Breast (tissue), 4 donors: ENCODE results near the genes DNAJB7, POLR3H and XRCC6.

GRCh38 chr22:40190507-40190942, 12.8 kb downstream of the TNRC6B start:
- PRO-cap, 3 experiments, result no peak in any of the 3 experiments
- RRBS, result no CpG with 5 or more reads among the region's 3 CpGs

DNA sequence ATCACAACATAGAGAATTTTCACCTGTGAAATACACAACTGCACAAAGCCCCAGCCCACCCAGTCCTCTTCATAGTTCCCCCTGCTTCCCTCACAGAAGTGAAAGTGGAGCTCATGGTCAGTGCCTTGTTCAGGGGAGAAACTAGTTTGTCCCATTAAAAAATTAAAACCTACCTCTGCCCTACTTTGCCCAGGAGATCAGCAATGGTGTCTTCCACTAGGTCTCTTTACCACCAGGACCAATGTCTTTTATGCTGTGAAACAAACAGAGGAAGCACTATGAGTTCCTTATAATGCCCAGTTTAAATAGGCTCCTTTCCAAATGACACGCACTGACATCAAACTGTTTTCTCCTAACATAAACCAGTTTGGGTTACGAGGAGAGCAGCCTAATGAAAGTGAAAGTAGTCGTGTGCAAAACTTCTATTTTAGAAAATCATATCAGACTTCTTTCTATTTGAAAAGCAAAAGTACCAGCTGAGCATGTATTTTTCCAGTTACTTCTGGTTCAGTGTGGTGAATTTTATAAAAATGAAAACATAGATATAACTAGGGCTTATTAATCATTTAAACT, 69.9 kb upstream of the ADSL start:
- PRO-cap, 3 experiments, result no peak in any of the 3 experiments
- RRBS, result no CpG with 5 or more reads among the region's 3 CpGs

DNA sequence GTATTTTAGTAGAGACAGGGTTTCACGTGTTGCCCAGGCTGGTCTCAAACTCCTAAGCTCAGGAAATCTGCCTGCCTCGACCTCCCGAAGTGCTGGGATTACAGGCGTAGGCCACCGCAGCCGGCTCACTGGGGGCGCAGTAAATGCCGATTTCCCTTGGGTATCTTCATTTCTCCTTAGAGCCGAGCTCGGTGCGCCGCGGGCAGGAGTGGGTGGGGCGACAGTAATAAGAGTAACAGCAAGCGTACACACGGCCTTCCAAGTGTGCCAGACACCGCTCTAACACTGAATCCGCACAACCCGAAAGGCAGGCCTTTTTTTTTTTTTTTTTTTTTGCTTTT, 526 bp upstream of the ADSL start:
- PRO-cap, 3 experiments, result no peak in any of the 3 experiments
- RRBS, result no CpG with 5 or more reads among the region's 19 CpGs

- PRO-cap, 3 experiments, result no peak in any of the 3 experiments
- RRBS, result no CpG with 5 or more reads among the region's 17 CpGs
Measured at GRCh38 chr22:40413825-40414638, 43.6 kb downstream of the SGSM3 start.

GRCh38 chr22:40448883-40449155, 78.4 kb downstream of the SGSM3 start:
- PRO-cap, 3 experiments, result no peak in any of the 3 experiments
- RRBS, result no CpG with 5 or more reads among the region's 13 CpGs

GRCh38 chr22:40732547-40733139, 53.4 kb downstream of the MCHR1 start:
- PRO-cap, 3 experiments, result peak in 1 of 3 experiments; most common plus-strand start chr22:40733013 (in 1)
- RRBS, result no CpG with 5 or more reads among the region's 9 CpGs

DNA sequence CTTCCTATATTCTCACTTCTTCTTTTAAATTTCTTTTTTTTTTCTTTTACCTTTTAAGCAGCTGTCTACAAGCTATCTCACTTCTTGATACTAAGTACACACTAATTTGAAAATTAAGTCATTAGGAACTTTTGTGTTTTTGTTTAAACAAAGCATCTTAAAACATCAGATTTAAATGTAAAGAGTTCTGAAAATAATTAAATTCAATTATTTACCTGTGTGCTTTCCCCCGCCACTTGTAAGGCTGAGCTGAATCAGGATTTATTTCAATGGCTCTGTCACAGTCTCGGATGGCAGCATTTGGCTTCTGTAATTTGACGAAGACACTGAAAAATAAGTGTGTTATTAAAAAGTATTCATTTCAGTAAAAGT, 16.2 kb upstream of the SLC25A17 start:
- PRO-cap, 3 experiments, result no peak in any of the 3 experiments
- RRBS, result no CpG with 5 or more reads among the region's 3 CpGs

- PRO-cap, 3 experiments, result peak in 1 of 3 experiments; most common plus-strand start chr22:40855209 (in 1)
- RRBS, result no CpG with 5 or more reads among the region's 14 CpGs
Measured at GRCh38 chr22:40854835-40855515, 1.5 kb downstream of the ST13 start.

DNA sequence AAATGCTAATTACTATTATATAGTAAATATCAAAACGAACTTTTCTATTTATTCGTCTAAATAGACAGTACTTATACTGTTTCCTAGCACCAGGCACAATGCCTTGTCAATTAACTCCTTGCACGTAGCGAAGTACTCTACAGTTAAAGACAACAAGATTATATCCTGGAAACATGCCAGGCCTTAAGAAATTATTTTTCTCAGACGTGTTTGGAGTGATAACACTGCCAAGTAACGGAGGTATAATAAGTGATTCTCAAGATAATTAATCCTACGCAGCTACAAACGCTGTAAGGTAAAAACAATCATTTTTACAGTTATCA, 834 bp downstream of the ST13 start:
- PRO-cap, 3 experiments, result no peak in any of the 3 experiments
- RRBS, result no CpG with 5 or more reads among the region's 8 CpGs

DNA sequence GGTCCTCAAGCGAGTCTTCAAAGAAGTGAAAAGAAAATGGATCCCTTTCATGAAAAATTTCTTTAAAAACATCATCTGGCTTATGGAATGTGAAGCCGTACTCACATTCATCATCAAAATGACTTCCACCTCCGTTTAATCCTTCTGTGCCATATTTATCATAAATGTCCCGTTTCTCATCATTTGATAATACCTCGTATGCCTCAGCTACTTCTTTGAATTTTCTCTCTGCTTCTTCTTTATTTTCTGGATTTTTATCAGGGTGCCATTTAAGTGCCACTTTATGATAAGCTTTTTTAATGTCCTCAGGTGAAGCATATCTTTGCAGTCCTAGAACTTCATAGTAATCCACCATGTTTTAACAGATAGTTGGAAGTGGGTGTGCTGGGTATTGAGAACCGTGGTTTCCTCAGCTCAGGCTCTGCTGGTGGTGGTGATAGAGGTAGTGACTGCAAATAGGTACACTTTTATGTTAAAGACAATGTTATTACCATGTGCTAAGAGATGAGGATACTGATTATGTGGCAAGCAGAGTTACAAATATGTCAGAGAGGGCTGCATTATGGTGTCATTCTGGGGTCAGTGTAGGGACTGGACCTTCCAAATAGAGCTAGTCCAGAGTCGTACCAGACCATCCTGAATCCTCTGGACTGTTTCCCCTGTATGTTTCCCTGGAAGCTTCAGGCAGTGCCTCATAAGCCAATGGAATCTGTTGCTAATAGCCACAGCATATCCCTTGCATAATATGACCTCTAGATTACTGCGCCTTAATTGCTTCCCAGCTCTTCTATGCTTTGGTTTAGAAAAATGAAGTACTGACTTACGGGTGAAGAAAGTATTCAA, at the start of gene DNAJB7:
Gene DNAJB7, minus strand, starts transcription at position 474 of the 843 bp plus-strand sequence.
- PRO-cap, 3 experiments, result no peak in any of the 3 experiments
- RRBS, result no CpG with 5 or more reads among the region's 9 CpGs

DNA sequence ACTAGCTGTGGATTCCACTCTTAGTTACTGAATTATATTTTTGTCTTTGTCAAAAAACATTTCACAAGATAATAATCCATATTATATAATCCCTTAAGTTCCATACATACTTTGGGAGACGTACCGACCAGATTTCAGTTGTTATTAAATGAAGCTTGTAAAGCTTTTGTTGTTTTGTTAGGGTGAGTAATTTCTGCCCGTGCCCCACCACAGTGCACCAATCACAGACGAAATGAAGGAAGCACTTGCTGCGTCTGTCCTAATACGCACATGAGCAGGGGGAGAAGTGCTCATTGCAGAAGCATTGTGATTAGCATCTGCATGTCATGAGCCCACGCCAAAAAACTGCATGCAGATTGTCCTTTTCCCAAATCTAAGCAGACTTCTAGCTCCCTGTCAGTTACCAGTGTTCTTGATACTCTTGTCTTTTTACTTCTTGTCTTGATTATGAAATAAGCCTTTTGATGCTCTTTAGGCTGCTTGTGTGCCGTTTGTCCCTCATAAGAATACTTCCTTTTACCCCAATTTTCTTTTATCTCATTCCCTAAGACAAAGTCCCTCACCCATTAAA, 15.5 kb downstream of the RBX1 start:
- PRO-cap, 3 experiments, result no peak in any of the 3 experiments
- RRBS, result no CpG with 5 or more reads among the region's 8 CpGs

DNA sequence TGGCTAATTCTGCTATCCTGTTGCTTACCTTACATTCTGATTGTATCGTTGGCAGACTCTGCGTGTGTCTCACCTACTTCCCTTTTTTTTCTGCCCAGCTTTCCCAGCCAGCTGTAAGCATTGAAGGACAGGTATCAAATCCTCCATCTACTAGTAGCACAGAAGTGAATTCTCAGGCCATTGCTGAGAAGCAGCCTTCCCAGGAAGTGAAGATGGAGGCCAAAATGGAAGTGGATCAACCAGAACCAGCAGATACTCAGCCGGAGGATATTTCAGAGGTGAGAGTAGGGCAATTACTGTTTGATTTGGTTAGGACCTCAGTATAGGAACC, 53.4 kb upstream of the L3MBTL2 start:
- PRO-cap, 3 experiments, result no peak in any of the 3 experiments
- RRBS, result no CpG with 5 or more reads among the region's 3 CpGs

DNA sequence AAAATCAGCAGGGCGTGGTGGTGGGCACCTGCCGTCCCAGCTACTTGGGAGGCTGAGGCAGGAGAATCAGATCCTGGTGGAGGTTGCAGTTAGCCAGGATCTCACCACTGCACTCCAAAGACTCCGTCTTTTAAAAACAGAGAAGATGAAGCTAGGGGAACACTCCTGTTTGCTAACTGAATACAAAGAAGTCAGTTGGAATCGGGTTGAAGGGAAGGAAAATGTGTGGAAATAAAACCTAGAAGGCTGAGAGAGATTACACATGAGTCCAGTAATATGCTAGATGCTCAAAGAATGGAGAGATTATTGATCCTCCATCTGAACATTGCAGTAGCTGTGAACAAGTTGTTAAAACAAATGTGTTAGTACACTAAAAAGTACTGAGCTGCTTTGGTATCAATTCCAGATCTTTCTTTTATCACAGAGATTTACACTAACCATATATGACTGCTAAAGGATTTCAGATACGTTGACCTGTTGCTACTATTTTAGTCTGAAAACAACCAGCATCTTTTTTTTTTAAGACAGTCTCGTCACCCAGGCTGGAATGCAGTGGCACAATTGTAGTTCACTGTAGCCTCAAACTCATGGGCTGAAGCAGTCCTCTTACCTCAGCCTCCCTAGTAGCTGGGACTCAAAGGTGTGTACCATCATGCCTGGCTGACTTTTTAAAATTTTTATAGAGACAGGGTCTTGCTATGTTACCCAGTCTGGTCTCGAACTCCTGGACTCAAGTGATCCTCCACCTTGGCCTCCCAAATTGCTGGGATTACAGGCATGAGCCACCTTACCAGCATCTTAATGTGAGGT, 24.3 kb upstream of the L3MBTL2 start:
- PRO-cap, 3 experiments, result no peak in any of the 3 experiments
- RRBS, result no CpG with 5 or more reads among the region's 7 CpGs

GRCh38 chr22:41232365-41233066, 8.2 kb downstream of the CHADL start:
- PRO-cap, 3 experiments, result no peak in any of the 3 experiments
- RRBS, result 40% methylated on average over 7 of the region's 17 CpGs

- PRO-cap, 3 experiments, result no peak in any of the 3 experiments
- RRBS, result no CpG with 5 or more reads among the region's 17 CpGs
Measured at GRCh38 chr22:41242734-41243328, 2.1 kb upstream of the CHADL start.

GRCh38 chr22:41295330-41295564, 6.1 kb upstream of the ZC3H7B start:
- PRO-cap, 3 experiments, result no peak in any of the 3 experiments
- RRBS, result no CpG with 5 or more reads among the region's 1 CpG

GRCh38 chr22:41511504-41512093, 32.7 kb downstream of the POLR3H start:
- PRO-cap, 3 experiments, result no peak in any of the 3 experiments
- RRBS, result no CpG with 5 or more reads among the region's 3 CpGs

DNA sequence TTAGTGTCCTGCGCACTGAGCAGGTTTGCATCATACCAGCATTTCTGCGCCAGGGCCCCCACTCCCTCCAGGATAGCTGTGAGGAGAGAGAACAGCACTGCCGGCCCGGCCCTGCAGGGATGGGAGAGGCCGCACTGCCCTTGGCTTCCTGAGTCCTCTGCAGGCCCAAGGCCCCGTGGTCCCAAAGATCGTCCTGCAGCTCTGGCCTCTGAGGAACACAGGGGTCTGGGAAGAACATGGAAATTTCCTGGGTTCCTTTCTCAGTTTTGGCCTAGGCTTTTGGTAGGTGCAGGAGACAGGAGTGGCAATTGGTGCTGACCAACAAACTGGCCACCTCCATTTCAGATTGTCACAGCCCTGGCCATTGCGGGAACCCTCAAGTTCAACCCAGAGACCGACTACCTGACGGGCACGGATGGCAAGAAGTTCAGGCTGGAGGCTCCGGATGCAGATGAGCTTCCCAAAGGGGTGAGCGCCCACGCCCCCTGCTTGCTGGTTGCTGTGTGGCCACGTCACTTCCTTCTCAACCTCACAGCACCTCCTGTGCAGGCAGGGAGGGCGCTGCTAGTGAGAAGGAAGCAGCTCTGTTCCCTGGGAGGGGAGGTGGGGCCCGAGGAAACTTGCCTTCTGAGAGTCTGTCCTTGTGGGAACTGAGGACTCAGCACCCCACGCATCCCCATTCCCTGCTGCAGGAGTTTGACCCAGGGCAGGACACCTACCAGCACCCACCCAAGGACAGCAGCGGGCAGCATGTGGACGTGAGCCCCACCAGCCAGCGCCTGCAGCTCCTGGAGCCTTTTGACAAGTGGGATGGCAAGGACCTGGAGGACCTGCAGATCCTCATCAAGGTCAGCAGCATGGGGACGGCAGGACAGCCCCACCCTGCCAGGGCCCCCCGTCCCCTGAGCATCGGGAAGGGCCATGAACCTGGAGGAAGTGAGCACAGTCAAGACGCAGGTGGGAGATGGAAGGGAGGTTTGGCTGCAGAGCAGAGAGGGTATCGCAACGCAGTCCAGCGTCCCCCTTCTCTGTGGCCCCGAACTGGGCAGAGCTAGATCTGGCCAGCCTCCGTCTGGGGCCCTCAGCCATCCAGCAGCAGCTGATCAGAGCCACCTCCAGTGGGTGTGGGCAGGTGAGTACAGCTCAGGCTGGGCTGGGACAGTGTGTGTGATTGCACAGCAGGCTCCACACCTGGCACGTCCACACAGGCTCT, 19.4 kb downstream of the POLR3H start:
- PRO-cap, 3 experiments, result no peak in any of the 3 experiments
- RRBS, result no CpG with 5 or more reads among the region's 31 CpGs

DNA sequence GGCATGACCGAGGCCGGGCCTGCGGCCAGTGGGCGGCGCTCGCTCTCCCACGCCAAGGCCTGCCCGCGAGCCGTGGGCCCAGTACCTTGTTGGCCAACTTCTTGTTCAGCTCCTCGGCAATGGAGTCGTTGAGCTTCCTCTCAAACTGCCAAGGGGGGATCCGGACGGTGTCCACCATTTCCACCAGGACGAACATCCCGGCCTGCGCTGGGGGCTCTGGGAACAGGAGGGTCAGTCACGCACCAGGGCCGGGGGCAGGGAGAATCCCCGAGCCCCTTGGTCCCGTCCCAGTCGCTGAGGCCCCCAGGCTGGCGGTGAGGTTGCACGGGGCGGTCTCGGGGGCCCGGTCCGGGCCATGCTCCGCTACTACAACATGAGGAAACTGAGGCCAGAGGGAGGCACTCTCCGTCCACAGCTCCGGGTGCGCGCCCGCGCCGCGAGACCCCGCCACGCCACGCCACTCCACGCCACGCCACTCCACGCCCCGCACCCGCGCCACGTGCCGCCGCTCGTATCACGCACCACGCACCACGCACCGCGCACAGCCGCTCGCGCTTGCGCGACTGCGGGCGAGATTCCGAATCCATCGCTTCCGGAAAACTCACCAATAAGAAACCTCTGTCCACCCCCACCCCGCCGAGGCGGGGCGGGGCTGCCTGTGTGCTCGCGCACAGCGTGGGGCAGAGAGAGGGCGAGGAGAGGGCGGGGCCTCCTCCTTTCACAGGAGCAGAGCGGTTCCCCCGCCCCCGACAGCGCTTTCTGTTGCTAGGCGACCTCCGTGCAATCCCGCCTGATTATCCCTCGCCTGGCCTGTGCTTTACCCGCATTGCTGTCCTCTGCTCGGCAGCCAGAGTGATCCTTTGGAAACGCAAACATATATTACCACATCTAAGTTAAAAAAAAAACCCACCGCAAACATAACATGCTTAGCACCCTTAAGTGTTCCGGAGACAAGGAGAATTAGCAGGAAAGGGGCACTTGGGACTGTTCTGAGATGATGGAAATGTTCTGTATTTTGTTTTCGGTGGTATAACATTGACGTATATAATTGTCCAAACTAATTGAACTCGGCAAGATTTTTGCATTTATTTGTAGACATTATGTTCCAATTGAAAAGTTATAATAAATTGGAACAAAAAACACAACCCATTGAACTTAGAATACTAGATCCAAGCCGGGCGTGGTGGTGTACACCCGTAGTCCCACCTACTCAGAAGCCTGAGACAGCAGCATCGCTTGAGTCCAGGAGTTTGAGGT, at the start of gene POLR3H:
Gene POLR3H, minus strand, starts transcription at position 565 of the 1,257 bp plus-strand sequence.
- PRO-cap, 3 experiments, result peak in 3 of 3 experiments; most common plus-strand start position 824 of the sequence (in 1); most common minus-strand start position 543 of the sequence (in 2)
- RRBS, result 2% methylated on average over 18 of the region's 94 CpGs

GRCh38 chr22:41621124-41622209, at the start of gene XRCC6:
Gene XRCC6 (plus strand): TSS chr22:41621295.
- PRO-cap, 3 experiments, result peak in 3 of 3 experiments; most common plus-strand start chr22:41621306 (in 3); most common minus-strand start chr22:41621716 (in 2)
- RRBS, result no CpG with 5 or more reads among the region's 77 CpGs